ENCODE measurements around a stretch of chr15.

GRCh38 chr15:38065710-38066020, 131.2 kb downstream of the TMCO5A start:
- PRO-cap = no peak

- PRO-cap = no peak
Measured at GRCh38 chr15:38253002-38253263, 297 bp downstream of the SPRED1 start.

DNA sequence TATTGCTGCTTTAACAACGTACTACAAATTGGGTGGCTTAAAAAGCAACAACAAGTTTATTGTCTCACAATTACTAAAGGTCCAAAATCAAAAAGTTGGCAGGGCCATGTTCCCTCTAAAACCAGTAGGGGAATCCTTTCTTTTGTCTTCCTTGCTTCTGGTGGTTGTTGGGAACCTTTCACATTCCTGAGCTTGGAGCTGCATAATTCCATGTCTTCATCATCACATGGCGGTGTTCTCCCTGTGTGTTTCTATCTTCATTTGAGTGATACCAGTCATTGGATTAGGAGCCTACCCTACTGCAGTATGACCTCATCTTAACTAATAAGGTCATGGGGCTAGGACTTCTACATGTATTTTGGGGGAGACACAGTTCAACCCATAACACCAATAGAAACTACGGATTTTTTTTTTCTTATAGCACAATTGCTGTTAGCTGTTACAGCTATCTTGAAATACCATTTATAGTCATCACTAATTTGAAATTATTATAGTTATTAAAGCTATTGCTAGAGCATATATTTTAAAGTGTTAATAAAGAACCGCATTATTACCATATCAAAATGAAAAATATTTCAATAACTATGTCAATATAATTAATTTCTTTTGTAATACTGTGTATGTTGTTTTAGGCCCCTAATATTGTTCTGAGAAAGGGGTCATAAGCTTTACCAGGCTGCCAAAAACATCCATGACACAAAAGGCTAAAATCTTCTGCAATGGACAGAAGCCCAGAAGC, 7.6 kb downstream of the SPRED1 start:
- PRO-cap = no peak

GRCh38 chr15:38261968-38262667, 9.5 kb downstream of the SPRED1 start:
- PRO-cap = no peak

GRCh38 chr15:38497385-38498616, 43.9 kb downstream of the FAM98B start:
- PRO-cap = no peak

- PRO-cap = no peak
Measured at GRCh38 chr15:38672891-38673724, 108.5 kb upstream of the RASGRP1 start.

GRCh38 chr15:38820264-38820483, 255.6 kb upstream of the RASGRP1 start:
- PRO-cap = no peak

- PRO-cap = no peak
Measured at GRCh38 chr15:38868168-38868872, 303.7 kb upstream of the RASGRP1 start.

GRCh38 chr15:39128151-39128789, 452.6 kb upstream of the THBS1 start:
- PRO-cap = no peak

DNA sequence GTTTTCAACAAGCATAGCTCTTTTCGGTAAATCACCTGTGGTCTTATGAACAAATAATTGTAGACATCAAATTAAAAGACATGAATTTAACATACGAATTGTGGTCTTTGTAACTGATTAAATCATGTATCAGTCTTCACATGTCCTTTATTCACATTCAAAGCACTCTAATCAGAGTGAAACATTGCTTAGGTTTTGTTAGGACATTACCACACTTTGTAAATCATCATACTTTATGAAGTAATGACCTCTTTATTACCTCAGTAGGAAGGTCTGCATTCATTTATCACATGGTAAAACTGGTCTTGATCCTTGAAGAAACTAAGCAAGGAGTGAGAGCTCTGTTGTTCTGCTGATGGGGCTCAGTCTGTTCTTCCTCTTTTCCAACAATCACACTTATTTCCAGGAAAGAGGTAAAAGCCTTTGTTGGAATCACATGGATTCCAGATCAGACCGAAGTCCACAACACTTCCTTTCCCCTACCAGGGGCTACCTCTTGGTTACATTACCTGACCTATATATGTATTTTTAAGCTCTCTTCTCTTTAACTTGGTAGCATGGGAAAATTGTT, 413.4 kb upstream of the THBS1 start:
- PRO-cap = no peak

DNA sequence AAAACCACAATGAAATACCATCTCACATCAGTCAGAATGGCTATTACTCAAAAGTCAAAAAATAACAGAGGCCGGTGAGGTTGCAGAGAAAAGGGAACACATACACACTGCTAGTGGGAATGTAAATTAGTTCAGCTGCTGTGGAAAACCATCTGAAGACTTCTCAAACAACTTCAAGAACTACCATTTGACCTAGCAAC, 199.3 kb upstream of the THBS1 start:
- PRO-cap = no peak

GRCh38 chr15:39438189-39438721, 142.6 kb upstream of the THBS1 start:
- PRO-cap = no peak

GRCh38 chr15:39504556-39504968, 76.3 kb upstream of the THBS1 start:
- PRO-cap = no peak

DNA sequence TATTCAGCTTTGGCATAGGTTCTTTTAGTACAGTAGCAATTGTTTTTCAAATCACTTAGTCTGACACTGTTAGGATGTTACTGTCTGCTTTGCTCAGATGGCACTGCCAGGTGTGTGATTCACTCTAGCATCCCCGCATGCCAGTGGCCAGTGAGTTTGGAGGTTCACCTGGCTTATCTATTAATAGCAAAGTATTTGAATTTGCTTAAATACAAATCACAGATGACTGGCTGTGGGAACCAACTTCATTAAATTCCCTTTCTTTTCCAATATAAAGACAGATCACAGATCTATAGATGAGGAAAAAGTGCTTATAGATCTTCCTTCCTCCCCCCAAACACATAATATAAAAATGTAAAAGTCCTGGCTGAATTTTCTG, 3.9 kb downstream of the THBS1 start:
- PRO-cap = no peak

- PRO-cap = no peak
Measured at GRCh38 chr15:39591024-39591764, 10.3 kb downstream of the THBS1 start.

DNA sequence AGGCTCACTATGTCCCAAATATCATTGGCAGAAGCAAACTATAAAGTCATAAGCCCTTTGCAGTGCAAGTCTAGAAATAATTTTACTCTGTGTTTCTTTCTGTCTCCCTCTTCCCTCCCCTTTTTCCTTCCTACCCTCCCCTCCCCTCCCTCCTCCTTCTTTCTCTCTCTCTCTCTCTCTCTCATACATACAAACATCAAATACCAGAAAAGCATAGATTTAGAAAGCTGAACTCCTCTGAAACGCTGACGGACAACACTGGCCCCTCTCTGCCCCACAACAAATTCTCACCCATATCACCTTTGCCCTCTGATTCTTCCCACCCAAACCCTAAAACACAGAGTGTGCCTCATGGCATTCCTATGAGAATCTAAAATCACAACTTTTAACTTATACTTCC, 18.5 kb downstream of the THBS1 start:
- PRO-cap = no peak

DNA sequence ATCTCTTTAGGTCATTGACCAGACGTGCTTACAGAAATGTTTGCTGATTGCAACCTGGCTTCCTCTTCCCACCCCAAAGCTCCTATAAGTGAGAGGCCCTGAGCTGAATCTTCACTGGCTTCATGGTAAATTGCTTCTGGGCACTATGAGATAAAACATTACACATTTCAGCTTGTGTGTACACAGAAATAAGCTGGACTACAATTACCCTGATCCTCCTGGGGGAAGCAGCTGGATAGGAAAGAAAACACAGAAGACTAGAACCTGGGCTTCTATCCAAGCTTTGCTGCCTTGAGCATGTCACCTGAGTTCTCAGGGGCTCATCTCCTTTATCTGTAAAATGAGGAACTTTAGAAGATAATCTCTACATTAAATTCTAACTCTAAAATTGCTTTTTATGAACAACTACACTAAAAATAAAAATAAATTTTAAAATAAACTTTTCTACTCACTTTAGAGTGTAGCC, 40.3 kb downstream of the THBS1 start:
- PRO-cap = no peak

GRCh38 chr15:39629352-39629819, 48.5 kb downstream of the THBS1 start:
- PRO-cap = no peak

DNA sequence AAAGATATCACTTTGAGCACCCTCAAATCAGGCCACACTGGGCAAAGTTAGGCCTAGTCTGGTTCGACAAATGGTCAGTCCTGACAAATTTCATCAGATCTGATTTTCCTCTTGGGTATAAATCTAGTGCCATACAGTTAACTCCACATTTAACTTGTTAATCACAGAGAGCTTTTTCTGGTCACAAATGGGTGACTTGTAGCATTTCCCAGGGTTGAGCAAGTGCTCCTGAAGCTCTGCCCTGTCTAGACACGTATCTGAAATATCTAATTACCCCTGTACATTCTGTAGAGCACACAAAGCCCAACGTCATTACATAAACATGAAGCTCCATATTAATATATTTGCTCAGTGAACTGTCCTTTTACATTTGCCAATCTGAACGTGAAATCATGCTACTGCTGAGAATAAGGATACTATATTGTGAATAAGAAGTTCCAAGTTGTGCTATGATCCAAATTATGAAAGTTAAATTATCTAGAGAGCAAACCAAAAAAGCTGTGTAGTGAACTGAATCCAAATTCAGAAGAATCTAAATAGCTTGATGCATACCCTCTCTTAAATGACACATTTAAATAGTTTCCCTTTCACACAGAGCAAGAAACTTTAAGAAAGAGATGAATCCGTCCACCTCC, 49.1 kb downstream of the THBS1 start:
- PRO-cap = no peak

DNA sequence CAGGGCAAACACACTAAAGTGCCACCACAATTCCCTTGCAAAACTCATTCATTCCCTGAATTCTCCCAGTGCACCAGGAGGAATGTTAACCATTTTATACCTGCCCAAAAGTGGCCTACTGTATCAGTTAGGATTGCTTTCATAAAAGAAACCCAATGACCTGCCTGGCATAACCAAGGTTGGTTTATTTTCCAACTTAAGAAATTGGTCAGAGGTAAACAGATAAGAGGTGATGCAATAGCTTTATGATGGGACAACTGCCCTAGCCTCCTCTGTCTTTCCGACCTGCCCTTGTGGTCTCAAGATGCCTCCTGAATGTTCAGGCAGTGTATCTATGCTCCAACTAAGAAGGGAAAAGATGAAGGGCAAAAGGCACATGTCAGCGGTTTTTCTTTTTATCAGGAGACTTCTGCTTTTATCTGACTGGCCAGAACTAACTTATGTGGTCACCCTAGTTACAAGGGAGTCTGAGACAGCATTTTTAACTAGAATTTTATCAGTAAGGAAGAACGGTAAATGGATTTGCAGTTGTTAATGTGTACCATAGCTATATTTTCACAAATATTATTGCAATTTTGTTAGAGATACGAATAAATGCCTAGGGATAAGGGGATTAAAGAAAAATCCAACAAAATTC, 83.8 kb downstream of the FSIP1 start:
- PRO-cap = no peak